Neural crest cell (in vitro differentiated cells): ENCODE measurements around the gene GDF9.

GRCh38 chr5:132435854-132436444, 54.6 kb downstream of the IRF1 start:
- PRO-cap, result no peak

GRCh38 chr5:132455530-132456190, 34.9 kb downstream of the IRF1 start:
- PRO-cap, result no peak

GRCh38 chr5:132464190-132465020, 26.2 kb downstream of the IRF1 start:
- PRO-cap, result no peak

GRCh38 chr5:132487612-132488644, 2.6 kb downstream of the IRF1 start:
- PRO-cap, result no peak

DNA sequence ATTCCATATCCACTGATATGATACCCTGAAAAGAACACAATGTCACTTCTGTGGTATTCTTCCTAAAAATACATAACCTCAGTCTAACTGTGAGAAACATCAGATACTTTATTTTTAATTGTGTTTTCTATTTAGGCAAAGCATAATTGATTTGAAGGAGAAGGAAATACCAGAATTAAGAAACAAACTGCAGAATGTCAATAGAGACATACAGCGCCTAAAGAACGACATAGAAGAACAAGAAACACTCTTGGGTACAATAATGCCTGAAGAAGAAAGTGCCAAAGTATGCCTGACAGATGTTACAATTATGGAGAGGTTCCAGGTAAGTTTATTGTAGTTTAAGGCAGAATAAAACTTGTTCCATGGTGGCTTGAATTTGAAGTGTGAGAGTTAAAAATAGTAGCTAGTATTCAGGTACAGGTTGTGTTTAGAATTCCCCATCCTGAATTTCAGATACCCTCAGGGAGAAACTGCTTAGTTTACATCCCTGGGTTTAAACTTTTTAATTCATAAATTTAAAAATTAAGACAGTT, 46.5 kb downstream of the RAD50 start:
- PRO-cap, result no peak

- PRO-cap, result no peak
Measured at GRCh38 chr5:132603756-132604298, 47.0 kb downstream of the RAD50 start.

DNA sequence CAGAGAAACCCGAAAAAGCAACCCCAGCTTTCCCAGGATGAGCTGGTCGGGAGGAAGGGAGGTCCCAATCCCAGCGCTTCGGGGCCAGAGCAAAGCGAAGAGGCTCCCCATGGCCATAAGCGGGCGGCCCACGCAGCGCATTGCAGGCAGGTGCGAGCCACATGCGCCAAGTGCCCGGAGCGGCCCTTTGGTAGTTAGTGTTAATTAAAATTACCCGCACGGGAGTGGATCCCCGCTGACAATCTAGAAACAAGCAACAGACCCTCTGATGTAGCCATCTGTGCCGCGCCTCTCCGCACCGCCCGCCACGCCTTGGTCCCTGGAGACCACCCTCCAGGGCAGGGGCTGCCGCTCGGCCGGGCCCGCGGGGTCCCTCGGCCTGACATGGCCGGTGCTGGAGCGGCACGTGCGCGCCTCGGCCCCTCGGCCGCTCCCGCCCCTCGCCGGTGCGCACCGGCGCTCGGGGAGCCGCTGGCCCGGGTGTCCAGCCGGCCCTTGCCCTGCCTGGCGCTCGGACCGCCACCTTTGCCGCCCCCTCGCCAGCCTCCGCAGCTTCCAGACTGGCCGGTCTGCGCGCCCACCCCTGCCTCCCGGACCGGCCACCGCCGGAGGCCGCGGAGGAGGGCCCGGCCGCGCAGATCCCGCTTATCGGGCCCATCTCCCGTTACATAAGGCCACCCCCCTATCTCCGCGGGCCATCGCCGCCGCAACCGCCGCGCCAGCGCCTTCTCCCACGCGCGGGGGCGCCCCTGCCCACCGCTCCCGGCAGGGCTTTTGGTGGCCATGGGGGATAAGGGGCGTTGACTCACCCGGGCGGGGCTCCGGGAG, 2.0 kb upstream of the IL13 start:
- PRO-cap, result no peak

DNA sequence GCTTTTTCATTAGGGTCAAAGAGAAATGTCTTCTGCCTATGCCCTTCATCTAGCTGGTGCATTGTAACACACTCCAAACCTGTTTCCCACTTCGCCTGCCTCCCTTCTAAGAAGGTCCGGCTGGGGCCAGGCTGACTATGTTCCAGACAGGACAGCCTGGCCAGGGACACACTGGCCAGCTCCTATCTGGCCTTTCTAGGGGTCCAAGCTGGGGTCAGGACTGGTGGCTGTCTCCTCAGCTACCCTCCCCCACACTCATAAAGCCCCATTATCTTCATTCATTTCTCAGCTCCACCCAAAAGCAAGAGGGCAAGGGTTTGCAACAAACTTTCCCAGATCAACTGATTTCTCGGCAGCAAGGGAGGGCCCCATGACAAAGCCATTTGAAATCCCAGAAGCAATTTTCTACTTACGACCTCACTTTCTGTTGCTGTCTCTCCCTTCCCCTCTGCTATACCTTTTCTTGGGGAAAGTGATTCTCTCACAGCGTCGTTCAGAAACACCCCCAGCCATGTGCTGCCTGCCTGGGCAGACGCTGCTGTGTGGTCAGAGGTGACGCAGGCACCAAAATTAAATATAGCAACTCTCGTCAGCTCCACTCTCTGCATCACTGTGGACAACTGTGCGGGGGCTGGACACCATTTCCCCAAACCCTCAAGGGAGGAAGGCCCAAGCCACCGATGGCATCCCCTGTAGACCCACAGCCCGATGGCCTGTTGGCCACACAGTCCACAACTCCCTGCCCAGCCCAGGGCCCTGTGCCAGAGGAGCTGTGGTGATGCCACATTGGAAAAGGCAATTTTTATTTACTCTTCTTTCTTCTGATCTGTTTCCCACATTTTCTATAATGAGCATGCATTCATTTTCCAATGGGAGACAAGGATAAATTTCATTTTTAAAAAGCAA, 6.0 kb downstream of the IL13 start:
- PRO-cap, result bidirectional peak, plus-strand start at position 335 of the sequence, minus-strand start at position 197 of the sequence

GRCh38 chr5:132821053-132822310, 8.4 kb downstream of the SOWAHA start:
- PRO-cap, result unidirectional peak, plus-strand start at chr5:132821548

- PRO-cap, result bidirectional peak, plus-strand start at chr5:132825619, minus-strand start at chr5:132825469; bidirectional peak, plus-strand start at chr5:132825779, minus-strand start at chr5:132825730; unidirectional peak, minus-strand start at chr5:132825847
Measured at GRCh38 chr5:132824882-132826136, 5.1 kb downstream of the SHROOM1 start.

DNA sequence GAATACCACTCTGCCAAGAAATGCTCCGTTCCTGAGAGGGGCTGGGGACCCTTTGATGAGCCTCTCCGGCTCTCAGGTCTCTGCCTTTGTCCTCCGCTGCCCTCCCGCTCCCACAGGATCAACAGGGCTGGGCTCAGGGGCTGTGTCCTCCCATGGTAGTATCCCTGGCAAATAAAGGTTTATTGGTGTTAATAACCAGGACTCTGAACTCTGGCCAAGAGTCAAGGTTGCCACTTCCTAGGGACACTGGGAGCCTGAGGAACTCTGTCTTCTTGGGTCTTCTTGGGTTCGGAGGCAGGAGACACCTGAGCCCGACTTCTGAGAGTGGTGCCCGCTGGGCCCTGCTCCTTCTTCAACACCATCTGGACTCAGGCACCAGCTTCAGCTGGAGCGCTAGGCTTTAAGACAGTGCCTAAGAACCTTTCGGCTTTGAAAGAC, 1.0 kb upstream of the SHROOM1 start:
- PRO-cap, result no peak

DNA sequence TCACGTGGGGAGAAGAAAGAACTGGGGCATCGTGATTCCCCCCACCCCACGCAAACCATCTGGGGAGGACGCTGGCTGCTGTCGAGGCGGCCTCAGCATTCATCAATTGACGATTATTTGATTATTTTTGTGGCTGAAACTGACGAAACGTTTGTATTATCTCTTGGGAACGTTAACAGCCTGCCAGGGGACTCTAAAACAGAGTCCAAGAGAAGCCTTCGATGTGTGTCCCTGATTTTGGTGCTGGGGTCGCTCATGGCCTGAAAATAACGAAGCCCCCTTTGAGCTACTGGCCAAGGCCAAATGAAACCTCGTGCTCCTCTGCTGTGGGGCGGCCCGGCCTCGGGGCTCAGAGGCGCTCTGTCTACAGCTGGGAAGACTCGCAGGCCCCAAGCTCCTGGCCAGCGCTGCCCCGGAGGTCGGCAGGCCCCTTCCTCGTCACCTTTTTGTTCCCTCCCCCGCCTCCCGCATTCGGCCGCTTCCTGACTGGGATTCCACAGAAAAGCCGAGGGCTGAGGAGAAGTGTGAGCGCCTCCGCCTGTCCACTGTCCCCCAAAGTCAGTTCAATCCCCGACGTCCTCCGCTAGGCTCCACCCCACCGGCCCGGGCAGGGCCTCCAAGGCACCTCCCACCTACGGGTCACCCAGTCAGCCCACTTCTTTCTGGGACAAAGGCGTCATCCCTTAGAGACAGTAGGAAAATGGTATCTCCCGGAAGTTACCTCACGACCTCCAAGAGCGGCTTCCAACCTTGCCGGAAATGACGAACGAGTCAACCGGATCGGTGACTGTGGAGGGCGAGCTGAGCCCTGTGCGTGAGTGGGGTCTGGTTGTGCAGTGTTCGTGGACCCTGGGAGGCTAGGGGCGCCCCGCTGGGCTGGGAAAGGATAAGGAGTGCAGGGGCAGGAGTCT, at the start of gene GDF9:
GDF9 (minus strand) TSS at position 592 of the 911 bp plus-strand sequence.
- PRO-cap, result bidirectional peak, plus-strand start at position 774 of the sequence, minus-strand start at position 592 of the sequence

GRCh38 chr5:132971747-132972460, 8.5 kb upstream of the AFF4 start:
- PRO-cap, result no peak

DNA sequence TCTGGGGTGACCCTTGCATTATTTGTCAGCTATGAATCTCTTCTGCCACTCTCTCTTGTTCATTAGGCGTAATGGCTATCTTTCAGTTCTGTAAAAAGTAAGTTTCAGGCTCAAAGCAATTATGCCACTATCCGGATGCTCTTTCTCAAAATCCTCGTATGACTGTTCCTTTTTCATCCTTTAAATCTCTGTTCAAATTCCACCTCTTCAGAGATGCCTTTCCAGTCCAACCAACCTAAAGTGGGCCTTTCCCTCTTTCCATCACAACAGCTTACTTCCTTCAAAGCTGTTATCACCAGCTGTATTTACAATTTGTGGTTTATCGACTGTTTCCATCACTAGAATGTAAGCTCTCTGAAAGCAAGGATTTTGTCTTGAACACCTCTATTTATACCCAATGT, 805 bp downstream of the ZCCHC10 start:
- PRO-cap, result no peak

GRCh38 chr5:133034003-133034383, 7.6 kb upstream of the ZCCHC10 start:
- PRO-cap, result no peak

GRCh38 chr5:133050223-133051031, 1.4 kb upstream of the HSPA4 start:
- PRO-cap, result no peak

GRCh38 chr5:133095822-133096443, 44.1 kb downstream of the HSPA4 start:
- PRO-cap, result no peak

GRCh38 chr5:133104079-133104552, 52.3 kb downstream of the HSPA4 start:
- PRO-cap, result no peak

DNA sequence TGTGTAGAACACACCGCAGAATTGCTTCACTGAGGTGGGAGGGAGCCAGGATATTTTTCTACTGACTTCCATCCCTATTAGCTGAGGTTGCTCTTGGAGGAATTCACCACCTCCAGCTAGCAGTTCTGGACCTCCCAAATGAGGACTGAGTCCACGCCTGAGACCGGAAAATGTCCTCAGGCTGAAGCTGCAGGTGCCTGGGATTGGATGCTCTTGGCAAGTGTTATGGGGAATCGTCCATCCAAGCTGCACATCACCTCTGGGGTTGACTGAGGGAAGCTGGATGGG, 270.7 kb downstream of the HSPA4 start:
- PRO-cap, result no peak

GRCh38 chr5:133483591-133484321, 128.6 kb downstream of the FSTL4 start:
- PRO-cap, result no peak